NCI-H460 (cell line): ENCODE results near the genes SLC9B2, TBCK, GIMD1 and CYP2U1.

DNA sequence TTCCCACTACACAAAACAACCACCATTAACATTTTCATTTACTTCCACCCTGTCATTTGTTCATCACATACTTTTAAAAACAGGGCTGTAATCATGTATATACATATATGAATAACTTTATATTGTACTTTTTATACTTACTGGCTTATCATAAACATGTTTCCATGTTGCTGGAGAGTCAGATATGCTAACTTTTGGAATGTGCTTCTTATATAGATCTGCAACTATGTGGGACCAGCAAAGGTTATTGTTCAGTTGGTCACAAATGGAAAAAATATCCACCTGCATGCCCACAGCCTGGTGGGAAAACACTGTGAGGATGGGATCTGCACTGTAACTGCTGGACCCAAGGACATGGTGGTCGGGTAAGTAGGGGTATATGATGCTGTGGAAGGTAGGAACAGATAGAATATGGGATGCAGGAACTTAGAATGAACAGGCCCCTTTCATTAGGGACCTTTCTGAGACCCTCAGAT lies 65.7 kb downstream of the NFKB1 start:
RAMPAGE:
- cytosol, long total RNA, result no peak
- long total RNA, result no peak
- nucleus, long total RNA, result no peak

DNA sequence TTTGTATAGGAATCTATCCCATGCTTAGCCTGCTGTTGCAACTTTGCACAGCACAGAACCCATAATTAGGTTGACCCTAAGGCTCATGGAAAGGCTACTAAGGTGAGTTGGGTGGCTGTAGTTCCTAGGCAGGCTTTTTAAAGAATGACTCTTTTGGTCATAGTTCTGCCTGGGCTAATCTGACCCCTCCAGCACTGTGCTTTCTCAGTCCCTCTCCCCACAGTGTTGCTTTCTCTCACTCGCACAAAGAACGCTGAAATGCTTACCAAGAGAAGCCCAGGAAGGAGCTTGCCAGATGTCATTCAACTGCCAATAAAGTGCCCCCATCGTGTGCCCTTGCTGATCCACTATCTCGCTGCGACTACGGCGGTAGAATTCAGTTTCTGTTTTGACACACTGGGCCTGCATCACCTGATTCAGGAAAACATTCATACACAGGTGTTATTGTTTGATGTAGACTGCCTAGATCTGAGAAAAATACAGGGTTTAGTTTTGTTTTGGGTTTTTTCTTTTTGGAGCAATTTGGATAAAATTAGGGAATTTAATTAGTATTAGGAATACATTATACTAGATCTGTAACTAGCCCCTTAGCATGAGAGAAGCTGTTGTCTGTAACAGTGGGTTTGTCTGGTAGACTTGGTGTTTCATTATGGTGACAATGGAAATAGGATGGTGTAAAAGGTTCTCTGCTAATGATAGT lies 121.2 kb downstream of the MANBA start:
RAMPAGE:
- cytosol, long total RNA, result no peak
- long total RNA, result no peak
- nucleus, long total RNA, result no peak

GRCh38 chr4:102732684-102733372 lies 27.9 kb downstream of the MANBA start:
RAMPAGE:
- cytosol, long total RNA, result no peak
- long total RNA, result no peak
- nucleus, long total RNA, result no peak

DNA sequence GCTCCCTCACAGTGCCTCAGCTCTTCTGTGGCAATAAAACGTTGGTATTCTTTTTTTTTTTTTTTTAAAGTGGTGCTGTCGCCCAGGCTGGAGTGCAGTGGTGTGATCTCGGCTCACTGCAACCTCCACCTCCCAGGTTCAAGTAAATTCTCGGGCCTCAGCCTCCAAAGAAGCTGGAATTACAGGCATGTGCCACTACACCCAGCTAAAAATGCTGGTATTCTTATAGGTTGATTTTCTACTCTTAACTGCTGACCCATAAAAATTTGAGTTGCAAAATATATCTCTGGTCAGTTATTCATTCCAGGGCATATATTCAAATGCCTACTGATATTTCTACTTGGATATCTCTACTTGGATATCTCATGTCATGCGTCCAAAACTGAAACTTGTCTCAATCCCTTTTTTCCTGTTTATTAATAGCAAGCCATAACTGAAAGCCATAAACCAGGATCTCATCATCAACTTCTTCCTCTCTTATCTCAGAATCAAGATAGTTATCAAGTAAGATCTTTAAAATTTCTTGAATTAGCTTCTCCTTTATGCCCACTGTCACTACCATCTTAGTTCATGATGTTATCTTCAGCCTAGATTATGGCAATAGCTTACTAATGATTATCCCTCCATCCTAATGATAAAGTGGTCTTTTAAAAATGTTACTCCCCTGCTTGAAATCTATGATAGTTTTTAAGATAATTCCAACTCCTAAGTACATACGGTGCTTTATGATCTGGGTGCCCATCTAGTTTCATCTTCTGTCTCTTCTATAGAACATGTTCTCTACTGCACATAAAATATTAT lies 21.7 kb downstream of the UBE2D3 start:
RAMPAGE:
- cytosol, long total RNA, result no peak
- long total RNA, result no peak
- nucleus, long total RNA, result no peak

RAMPAGE:
- cytosol, long total RNA, result no peak
- long total RNA, result no peak
- nucleus, long total RNA, result no peak
Observed at GRCh38 chr4:102828217-102828413, 764 bp upstream of the UBE2D3 start.

DNA sequence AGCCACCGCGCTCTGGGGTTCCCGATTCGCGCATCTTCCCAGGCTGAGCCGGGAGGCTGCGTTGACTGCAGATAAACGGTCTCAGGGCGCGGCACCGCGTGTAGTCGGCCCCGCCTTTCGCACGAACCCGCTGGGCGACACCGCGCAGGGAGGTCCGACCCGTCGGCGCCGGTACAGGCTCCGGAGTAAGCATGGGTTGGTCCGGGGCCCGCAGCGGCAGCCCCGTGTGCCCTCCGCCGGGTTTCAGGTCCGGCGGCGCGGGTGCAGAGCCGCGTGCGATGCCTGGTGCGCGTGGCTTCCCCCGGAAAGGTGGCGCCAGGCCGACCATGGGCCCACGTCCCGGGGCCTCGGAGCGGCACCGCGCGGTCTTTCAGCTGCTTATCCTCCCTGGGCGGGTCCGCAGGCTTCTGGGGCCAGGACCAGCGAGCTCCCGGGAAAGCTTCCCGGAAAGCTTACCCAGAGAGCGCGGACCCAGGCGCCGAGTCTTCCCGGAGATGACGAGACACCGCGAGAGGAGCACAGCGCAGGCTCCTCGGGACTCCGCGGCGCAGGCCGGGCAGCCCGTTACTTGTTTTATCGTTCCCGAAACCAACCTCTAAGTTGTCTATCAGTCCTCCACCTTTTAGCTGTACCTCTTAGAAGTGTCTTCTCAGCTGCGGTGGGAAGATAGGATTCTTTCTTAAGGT lies at the start of gene SLC9B2:
Gene SLC9B2 (minus strand): TSS at position 496 of the 686 bp plus-strand sequence.
RAMPAGE:
- cytosol, long total RNA, result start-site peak on the minus strand centred at position 79 of the sequence, 74 bp wide, 442 and 360 reads in 2 replicates; start-site peak on the minus strand centred at position 264 of the sequence, 65 bp wide, 122 and 76 reads in 2 replicates
- long total RNA, result no peak
- nucleus, long total RNA, result start-site peak on the minus strand centred at position 72 of the sequence, 57 bp wide, 278 and 83 reads in 2 replicates; start-site peak on the minus strand centred at position 272 of the sequence, 43 bp wide, 87 and 68 reads in 2 replicates

DNA sequence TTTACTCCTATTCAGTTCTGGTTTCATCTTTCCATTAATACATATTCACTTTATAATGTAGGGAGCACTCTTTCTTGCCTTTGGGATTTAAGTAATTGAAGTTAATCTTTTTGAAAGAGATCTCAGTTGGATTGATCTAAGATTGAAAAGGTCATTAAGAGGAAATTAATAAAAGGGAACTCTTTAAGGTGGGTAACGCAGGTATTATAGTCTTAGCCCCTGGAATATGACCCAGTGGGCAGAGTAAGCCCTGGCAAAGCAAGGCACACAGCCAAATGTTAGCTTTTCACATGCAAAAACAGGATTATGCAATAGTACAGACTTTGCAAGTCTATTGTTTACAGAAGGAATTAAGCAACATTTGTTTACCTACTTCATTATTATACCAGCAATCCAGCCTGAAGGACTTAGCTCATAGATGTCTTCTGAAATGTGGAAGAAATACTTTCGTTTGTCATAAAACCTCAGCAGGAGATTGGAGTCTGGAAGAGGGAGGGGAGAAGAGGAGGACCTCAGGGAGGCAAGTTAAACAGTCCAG lies 226.6 kb upstream of the CENPE start:
RAMPAGE:
- cytosol, long total RNA, result no peak
- long total RNA, result no peak
- nucleus, long total RNA, result no peak

GRCh38 chr4:104486997-104487480 lies 7.7 kb downstream of the CXXC4 start:
RAMPAGE:
- cytosol, long total RNA, result no peak
- long total RNA, result no peak
- nucleus, long total RNA, result no peak

RAMPAGE:
- cytosol, long total RNA, result no peak
- long total RNA, result no peak
- nucleus, long total RNA, result no peak
Observed at GRCh38 chr4:104500523-104500953, 5.8 kb upstream of the CXXC4 start.

DNA sequence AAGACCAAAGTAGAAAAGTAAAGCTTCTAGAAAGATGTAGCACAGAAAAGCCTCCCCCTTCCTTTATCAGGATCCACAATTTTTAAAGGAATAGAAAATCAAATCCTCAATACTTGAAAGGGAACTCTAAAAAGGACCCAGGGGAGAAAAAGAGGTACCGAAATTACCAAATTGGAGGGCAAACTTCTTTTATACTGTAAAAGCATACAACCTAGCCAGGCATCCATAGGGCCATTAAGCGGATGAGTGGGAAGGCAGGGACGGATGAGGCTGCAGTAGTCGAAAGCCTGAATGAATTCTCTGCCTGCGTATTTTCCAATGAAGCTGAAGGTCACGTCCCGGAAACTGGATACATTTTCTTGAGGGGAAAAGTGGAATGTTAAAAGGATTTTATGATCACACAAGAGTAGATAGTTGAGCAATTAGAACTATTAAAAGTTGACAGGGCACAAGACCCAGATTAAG lies 98.2 kb upstream of the CXXC4 start:
RAMPAGE:
- cytosol, long total RNA, result no peak
- long total RNA, result no peak
- nucleus, long total RNA, result no peak

GRCh38 chr4:105554248-105554623 lies 1.8 kb downstream of the ARHGEF38 start:
RAMPAGE:
- cytosol, long total RNA, result no peak
- long total RNA, result no peak
- nucleus, long total RNA, result no peak

DNA sequence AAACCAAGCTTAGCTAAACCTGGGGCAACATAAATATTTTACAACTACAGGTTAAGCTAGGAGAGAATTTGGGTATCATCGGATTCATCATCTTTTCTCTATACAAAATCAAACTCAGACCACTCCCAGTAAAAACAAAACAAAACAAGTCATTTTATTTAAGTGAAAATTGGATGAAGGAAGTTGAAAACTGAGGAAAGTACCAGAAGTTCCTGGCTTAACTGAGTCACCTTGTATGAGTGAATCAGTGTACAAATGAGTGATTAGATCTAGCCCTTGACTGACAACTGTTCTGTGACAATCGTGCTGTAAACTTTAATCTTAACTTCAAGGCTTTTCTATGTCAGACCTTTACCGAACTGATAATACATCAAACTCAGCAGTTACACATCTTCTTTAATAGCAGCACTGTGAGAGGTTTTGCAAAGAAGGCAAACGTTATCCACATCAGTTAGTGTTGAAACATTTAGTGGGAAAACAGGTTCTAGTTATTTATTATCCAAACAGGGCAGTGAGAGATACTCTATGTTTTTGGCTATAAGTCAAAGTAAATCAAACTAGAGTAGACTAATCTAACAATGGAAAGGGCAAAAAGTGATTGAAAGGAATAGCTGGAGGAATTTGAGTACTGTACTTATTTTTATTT lies 42.1 kb downstream of the ARHGEF38 start:
RAMPAGE:
- cytosol, long total RNA, result no peak
- long total RNA, result no peak
- nucleus, long total RNA, result no peak

DNA sequence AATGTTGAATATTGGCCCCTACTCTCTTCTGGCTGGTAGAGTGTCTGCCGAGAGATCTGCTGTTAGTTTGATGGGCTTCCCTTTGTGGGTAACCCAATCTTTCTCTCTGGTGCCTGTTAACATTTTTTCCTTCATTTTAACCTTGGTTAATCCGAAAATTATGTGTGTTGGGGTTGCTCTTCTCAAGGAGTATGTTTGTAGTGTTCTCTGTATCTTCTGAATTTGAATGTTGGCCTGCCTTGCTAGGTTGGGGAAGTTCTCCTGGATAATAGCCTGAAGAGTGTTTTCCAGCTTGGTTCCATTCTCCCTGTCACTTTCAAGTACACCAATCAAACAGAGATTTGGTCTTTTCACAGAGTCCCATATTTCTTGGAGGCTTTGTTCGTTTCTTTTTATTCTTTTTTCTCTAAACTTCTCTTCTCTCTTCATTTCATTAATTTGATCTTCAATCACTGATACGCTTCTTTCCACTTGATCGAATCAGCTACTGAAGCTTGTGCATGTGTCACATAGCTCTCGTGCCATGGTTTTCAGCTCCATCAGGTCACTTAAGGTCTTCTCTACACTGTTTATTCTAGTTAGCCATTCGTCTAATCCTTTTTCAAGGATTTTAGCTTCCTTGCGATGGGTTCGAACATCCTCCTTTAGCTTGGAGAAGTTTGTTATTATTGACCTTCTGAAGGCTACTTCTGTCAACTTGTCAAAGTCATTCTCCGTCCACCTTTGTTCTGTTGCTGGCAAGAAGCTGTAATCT lies 177.3 kb downstream of the NPNT start:
RAMPAGE:
- cytosol, long total RNA, result no peak
- long total RNA, result no peak
- nucleus, long total RNA, result no peak

RAMPAGE:
- cytosol, long total RNA, result no peak
- long total RNA, result no peak
- nucleus, long total RNA, result no peak
Observed at GRCh38 chr4:106220138-106220560, 95.9 kb downstream of the TBCK start.

RAMPAGE:
- cytosol, long total RNA, result start-site peak on the minus strand at chr4:106316205-106316238, 68 and 94 reads in 2 replicates; start-site peak on the plus strand at chr4:106316513-106316575, 3,209 and 5,090 reads in 2 replicates
- long total RNA, result start-site peak on the minus strand at chr4:106316197-106316250, 129 and 122 reads in 2 replicates; start-site peak on the plus strand at chr4:106316516-106316572, 563 and 4,289 reads in 2 replicates
- nucleus, long total RNA, result start-site peak on the minus strand at chr4:106316195-106316238, 588 and 110 reads in 2 replicates; start-site peak on the plus strand at chr4:106316516-106316597, 3,058 and 779 reads in 2 replicates
Observed at GRCh38 chr4:106315856-106316671, at the start of gene TBCK. Gene TBCK, minus strand, starts transcription at chr4:106316209.

GRCh38 chr4:106368457-106368890 lies at the start of gene GIMD1:
Gene GIMD1, minus strand, starts transcription at chr4:106368778.
RAMPAGE:
- cytosol, long total RNA, result no peak
- long total RNA, result no peak
- nucleus, long total RNA, result no peak

DNA sequence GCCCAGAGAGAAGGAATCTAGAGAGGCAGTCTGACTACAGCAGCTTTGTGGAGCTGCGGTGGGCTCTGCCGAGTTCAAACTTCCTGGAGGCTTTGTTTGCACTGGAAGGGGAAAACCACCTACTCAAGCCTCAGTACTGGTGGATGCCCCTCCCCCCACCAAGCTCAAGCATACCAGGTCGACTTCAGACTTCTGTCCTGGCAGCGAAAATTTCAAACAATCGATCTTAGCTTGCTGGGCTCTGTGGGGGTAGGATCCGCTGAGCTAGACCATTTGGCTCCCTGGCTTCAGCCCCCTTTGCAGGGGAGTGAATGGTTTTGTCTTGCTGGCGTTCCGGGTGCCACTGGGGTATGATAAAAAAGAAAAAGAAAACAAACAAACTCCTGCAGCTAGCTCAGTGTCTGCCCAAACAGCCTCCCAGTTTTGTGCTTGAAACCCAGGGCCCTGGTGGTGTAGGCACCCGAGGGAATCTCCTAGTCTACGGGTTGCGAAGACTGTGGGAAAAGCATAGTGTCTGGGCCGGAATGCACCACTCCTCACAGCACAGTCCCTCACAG lies 57.6 kb downstream of the DKK2 start:
RAMPAGE:
- cytosol, long total RNA, result no peak
- long total RNA, result no peak
- nucleus, long total RNA, result no peak

DNA sequence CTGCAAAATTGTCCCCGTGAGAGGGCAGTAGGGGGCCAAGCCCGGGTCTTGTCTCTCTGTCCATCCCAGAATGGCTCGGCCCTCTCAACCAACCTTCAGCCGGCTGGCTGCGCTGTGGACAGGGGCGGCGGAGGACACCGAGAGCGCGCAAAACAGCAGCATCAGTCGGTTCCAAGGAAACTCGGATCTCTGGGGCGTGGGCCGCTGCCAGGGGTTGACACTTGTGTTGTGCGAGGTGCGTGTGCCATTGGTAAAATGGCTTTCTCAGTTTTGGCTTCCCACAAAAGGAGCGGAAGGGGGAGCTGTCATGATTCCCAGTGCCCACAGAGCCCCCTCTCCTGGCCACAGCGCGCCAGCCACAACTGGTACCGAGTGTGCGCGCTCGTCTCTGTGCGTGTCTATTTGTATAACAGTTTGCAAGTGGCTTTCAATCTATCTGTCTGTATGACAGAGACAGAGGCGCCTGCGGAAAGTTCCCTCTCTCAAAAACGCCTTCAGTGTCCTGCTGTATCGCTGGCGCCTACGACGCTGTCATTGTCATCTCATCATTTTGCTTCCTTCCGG lies 1.9 kb downstream of the DKK2 start:
RAMPAGE:
- cytosol, long total RNA, result no peak
- long total RNA, result no peak
- nucleus, long total RNA, result no peak

RAMPAGE:
- cytosol, long total RNA, result no peak
- long total RNA, result no peak
- nucleus, long total RNA, result no peak
Observed at GRCh38 chr4:107931119-107931914, at the start of gene CYP2U1. Gene CYP2U1, plus strand, starts transcription at chr4:107931549.

GRCh38 chr4:107992264-107992682 lies 2.6 kb downstream of the HADH start:
RAMPAGE:
- cytosol, long total RNA, result no peak
- long total RNA, result no peak
- nucleus, long total RNA, result no peak